Frontal cortex (tissue), 2 donors: ENCODE measurements around a stretch of chr1.

DNA sequence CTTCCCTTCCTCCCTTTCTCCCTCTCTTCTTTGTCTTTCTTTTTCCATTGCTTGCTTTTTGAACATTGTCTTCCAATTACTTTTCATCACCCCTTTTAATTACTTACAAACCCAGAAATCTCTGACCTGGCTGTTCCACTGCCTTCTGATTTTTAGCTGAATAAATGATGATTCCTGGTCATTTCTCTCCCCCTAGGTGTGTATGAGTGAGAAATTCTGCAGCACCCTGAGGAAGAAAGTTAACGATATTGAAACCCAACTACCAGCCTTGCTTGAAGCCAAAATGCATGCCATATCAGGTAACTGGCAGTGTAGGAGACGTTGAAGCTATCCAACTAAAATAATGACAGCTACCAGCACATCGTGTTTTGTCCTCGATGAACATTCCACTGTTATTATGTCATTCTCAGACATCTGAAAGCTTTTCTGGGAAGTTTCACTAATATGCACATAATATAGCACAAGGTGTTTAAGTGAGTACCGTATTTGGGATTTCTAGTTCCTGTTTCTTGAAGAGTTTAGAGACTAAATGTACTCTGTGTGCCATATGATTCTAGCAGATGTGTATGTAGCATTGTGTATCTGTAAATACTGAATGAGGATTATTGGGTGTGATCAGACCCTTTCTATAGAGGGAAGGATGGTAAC is 173.4 kb downstream of the DISC1 start:
- RAMPAGE, long total RNA: no peak

DNA sequence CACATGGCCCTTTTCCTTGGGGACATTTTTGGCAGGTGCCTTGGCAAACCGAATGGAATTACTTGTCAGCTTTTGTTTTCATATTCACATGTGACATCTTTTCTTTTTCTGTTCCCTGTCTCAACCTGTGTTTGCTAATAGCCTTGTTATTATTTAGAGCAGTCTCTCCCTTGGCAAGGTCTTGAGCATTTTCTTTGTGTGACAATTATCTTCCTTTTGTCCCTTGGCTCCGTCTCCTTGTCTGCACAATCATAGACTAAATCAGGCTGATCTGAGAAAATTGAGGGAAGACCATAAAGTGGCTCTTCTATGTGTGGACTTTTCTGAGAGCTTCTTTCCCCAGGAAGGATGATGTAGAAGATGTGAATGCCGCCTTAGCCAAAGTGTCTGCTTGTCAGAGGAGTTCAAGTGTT is 192.0 kb downstream of the DISC1 start:
- RAMPAGE, long total RNA: no peak

DNA sequence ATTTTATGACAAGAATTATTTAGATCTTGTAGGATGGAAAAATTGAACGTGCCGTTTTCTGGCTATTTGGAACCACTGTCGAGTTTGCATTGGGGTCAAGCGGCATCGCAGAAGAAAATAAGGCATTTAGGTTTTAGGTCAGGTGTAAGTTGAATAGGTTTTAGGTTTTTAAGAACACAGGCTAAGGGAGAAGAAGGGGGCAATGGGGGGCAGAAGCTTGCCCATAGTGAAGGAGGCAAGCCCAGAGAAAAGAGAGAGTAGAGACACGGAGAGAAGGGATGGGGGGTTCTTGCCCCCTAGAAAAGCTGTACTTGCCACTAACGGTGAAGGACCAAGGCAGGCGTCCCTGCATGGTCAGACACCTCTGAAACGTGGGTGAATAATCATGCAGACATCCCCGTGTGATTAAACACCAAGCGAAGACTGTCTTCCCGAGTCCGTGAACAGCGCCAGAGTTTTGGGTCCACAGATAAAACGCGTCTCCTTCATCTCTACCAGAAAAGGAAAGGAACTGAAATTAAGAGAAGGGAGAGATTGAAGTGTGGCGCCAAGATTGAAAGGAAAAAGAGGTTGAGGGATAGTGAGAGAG is 208.0 kb downstream of the DISC1 start:
- RAMPAGE, long total RNA: no peak

- RAMPAGE, long total RNA: no peak
Observed at GRCh38 chr1:231850652-231851144, 224.1 kb downstream of the DISC1 start.

DNA sequence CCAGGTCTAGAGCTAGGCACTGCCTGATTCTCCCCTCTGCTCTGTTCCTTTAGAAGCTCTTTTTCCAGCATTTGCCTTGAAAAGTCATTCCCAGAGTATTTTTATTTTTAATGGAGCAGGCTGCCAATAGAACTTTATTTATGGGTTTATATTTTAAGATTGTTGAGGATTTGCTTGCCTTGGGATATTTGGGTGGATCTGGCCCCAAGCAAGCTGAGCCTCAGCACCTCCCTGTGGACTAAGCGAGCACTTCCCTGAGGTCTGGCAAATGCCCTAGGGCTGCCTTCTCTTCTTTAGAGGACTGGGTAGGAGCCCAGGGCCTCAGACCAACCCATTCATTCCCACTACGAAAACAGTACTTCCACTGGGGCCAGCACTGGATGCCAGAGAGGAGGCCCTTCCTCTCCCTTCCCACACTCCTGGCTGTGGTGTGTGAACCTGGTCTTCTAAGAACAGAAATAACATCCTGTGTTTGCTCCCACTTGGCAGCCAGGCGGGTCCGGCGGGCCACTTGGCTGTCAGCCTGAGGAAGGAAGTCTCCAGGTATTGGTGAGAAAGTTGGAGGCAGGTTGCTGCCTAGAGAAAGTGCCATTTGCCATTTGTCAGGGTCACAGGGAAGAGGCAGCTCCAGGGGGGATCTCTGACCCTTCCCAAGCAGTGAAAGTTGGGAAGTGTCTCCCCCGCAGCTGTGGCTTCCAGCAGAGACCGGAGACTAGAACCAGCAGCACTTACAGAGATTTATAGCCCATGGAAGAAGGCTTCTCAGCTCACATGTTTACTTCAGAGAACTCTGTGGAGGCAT is 323.6 kb downstream of the SIPA1L2 start:
- RAMPAGE, long total RNA: no peak

DNA sequence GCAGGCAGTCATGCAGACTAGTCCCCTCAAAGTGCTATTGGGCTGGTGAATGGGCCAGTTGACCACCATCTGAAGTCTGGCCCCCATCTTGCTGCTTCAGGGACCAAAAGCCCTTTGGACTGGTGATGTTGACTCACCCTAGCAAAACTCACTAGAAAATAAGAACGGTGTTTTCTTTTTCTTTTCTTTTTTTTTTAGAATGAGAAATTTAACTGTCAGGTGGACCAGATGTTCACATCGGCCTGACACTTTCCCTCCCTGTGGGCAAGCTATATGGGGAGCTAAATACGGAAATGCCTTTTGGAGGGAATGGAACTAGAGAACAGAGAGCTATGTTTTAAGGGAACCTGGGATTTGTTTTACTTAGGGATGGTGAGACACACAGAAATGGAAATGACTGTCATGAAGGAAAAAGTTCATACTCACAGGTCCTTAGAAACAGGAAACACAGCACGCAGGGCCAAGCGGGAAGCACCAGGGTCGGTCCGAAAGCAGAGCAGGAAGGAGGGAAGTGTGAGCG is 256.5 kb downstream of the SIPA1L2 start:
- RAMPAGE, long total RNA: no peak

- RAMPAGE, long total RNA: no peak
Observed at GRCh38 chr1:232378201-232378651, 251.7 kb downstream of the SIPA1L2 start.

GRCh38 chr1:232590427-232590734 is 39.6 kb downstream of the SIPA1L2 start:
- RAMPAGE, long total RNA: no peak

DNA sequence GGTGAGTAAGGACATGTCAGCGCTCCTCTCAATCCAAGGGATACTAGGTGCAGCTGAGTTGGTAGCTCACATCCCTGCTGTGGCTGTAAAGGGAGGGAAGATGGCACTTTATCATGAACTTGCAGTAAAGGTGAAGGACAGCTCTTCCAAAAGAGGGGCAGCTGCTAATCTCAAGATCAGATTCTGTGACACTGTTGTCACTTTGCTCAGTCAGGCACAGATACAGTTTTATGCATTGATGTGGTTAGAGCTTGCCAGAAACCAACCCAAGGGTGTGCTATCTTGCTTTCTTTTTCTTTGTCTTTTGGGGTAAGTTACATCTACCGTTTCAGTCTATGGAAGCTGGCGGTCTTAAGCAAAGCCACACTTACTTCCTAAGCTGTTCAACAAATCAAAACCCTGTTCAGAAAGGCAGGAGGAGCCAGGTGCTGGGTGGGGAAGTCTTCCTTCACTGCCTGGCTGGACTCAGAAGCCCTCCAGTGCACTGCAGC is 26.5 kb upstream of the NTPCR start:
- RAMPAGE, long total RNA: no peak

DNA sequence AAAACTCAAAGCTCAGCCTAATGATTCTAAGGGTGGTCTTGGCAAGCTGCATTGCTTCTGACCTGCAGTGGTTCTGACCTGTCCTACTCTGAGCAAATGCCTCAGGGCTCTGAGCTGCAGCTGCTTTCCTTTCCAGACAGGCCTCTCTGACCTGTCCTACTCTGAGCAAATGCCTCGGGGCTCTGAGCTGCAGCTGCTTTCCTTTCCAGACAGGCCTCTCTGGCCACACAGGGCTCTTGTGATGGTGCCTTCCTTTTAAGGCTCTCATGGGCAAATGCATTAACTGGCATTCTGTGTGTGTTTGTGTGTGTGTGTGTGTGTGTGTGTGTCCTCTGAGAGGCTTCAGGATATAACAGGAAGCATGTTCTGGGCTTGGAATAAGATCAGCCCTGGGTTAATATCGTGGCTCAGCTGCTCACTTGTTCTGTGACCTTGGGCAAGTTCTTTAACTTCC is 131.3 kb downstream of the NTPCR start:
- RAMPAGE, long total RNA: no peak

DNA sequence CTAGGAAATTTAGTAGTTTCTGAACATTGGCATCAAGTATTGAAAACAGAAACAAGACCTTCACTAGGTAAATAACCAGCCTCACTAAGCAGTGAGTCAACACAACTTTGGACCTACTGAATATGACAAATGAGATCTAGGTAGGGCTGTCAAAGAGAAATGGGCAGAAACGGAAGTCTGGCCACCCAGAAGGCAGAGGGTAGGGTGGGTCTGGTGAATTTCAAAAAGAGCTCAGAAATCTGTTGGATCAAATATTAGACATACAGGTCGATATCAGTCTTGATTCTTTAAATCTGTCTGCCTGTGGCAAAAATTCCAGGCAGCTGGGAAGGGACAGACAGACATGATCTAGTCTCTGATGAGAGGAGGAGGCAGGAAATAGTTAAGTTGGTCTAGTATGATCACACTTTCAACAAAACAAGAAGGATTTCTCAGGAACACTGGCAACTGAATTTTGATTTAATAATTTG is 134.3 kb upstream of the KCNK1 start:
- RAMPAGE, long total RNA: no peak

DNA sequence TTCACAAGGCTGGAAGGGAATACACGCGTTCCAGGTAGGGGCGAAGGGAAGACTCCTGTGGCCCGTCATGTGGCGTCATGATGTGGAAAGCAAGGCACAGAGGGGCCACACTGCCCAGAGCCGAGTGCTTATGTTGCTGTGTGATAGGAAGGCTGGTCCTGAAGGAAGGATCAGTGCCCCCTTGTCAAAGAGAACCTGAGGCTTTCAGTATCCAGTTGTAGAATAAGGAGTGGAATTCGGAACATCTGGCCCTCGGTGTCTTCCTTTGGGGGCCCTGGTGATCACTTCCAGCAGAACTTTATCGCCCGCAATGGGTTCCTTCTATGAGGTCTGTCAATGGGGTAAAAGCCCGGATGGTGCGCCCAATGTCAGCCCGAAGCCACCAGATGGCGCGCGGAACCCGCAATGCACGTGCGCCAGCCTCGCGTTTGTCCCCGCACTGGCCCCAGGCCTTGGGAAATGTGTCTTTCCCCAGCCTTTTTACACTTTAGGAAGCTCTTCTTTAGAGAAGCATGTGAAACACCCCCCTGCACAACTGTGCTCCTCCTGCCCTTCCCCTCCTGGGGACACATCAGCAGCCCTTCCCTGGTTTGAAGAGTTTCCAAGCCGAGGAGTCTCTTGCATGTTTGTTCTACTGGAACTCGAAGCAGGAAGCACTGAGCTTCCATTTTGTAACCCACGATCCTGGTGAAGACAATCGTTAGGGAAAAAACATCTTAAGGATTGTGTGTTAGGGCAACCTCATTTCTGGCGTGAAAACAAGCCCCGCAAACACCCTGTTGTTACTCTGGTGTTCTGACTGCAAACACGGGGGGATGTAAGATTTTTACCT is 20.1 kb upstream of the TARBP1 start:
- RAMPAGE, long total RNA: no peak

DNA sequence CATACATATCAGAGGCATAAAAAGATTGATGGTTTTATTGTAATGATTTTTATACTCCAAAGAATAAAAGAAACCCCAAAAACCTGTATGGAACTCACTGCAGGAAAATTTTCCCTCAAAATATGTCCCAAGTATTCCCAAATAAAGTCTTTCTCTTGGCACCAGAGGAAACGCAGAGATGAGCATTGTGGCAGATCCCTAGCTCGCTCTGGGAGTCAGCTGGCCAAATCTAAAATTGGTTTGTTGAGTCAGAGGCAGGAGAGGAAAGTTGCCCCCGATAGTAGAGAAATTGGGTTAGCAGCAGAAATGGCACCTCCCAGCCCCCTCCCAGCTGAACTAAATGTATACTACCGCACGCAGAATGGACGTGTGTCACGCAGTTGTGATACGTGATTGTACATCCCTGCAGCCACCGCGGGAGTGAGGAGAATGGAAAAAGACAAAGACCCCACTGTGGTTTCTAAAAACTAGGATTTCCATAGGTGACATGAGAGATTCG is 39.9 kb upstream of the TARBP1 start:
- RAMPAGE, long total RNA: no peak

DNA sequence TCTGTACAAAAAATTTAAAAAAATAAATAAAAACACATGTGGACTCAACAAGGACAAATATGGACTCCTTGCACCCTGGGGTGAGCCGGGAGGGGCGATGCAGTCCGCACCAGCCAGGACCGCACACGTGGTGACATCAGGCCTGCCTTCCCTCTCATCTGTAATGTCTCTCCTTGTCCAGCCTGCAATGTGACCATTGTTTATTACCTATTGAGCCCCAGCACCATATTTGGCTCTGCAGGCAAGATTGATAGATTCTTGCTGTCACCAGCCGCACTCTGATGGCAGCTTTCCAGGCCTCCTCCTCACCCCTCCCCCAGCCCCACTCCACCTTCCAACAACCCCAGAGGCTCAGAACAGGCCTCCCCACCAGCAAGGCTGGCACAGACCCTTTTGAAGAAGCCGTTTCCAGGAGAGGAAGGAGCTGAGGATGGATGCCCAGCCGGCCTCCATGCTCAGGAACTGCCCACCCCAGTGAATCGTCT is 55.1 kb downstream of the IRF2BP2 start:
- RAMPAGE, long total RNA: no peak

GRCh38 chr1:234582266-234582642 is 27.7 kb downstream of the IRF2BP2 start:
- RAMPAGE, long total RNA: no peak

- RAMPAGE, long total RNA: no peak
Observed at GRCh38 chr1:234639240-234639543, 29.2 kb upstream of the IRF2BP2 start.

GRCh38 chr1:234659915-234660433 is 50.0 kb upstream of the IRF2BP2 start:
- RAMPAGE, long total RNA: no peak

- RAMPAGE, long total RNA: no peak
Observed at GRCh38 chr1:234684121-234684664, 74.2 kb upstream of the IRF2BP2 start.

GRCh38 chr1:234709428-234710458 is 99.8 kb upstream of the IRF2BP2 start:
- RAMPAGE, long total RNA: no peak

- RAMPAGE, long total RNA: no peak
Observed at GRCh38 chr1:234716322-234717529, 106.7 kb upstream of the IRF2BP2 start.